Epithelial cell of alveolus of lung (primary cell): ENCODE data around the gene UBE2K.

DNA sequence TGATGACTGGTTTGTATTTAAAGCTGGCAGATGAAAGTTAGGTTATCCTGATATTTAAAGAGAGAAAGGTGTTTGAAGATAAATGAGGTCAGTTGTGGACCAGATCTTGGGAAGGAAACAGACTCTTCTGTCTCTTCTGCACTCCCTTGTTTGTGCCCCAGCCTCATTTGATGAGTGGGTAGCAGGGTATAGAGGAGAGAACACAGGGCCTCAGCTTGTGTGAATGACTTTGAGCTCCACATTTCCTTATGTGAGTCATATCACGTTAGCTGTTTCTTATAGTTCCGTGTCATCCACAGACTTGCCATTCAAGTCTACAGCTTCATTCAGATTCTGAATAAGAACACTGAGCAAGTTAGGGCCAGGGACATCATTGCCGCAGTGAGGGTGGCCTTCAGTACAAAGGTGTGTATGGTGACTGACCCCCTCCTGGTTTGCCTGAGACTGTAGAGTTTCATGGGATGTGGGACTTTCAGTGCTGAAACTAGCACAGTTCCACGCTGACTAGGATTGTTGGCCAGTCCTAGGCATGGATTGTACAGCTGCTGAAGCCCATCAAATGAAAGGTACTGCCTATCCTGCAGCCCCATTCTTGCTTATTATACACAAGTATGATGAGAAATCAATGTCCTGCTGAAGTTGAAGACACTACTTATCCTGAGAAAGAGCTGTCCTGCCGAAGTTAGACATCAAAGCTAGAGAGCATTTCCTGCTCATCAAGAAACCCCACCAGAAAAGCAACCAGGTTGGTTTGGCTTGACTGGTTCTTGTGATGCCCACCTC is 23.6 kb downstream of the KLF3 start:
- RAMPAGE, long total RNA: no peak
- RRBS: no CpG with 5 or more reads among the region's 5 CpGs

GRCh38 chr4:38762528-38763060 is 20.2 kb downstream of the TLR10 start:
- RAMPAGE, long total RNA: no peak
- RRBS: no CpG with 5 or more reads among the region's 16 CpGs

- RAMPAGE, long total RNA: no peak
- RRBS: no CpG with 5 or more reads among the region's 3 CpGs
Observed at GRCh38 chr4:38802260-38802646, 2.3 kb downstream of the TLR1 start.

DNA sequence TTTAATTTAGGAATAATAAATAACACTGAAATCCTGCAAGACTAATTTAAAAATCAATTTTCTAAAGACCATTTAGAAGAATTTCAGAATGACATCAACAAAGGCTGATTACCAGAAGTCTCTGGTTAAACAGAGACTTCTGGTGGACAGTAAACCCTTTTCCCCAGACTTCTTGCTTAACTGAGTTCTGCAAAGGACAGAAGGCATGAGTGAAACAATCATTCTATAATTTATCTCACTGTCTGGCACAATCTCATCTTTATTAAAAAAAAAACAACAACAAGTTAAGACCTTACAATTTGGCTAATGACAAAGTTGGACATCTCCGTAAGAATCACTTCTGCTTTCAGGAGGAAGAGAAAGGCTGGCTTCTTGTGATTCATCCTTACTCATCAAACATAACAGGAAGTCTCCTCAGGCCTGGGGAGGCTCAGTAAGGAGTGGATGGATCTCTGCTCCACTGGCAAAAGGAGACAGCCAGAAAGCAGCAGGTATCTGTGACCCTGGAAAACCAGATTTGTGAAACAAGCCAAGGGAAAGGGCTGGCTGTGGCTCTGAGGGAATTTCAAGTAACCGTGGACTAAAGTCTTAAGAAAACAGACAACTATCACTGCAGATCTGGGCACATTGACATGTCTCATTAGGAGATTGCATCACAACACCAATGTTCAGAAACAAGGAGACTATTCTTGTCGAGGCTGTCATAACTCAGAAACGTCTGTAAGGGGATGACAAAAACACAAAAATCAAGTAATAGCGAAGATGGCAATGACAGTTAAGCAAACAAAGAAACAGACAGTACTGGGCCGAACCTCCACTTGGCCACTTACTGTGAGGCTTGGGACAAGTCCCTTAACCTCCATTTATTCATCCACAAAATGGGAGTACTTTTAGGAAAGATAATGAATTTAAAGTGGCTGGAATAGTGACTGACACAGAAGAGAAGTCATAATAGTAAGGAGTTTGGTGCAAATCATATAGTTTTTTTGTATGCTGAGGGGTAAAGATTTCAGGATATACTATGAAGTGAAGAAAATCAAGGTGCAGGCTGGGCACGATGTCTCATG is 1.1 kb upstream of the TLR6 start:
- RAMPAGE, long total RNA: no peak
- RRBS: no CpG with 5 or more reads among the region's 7 CpGs

DNA sequence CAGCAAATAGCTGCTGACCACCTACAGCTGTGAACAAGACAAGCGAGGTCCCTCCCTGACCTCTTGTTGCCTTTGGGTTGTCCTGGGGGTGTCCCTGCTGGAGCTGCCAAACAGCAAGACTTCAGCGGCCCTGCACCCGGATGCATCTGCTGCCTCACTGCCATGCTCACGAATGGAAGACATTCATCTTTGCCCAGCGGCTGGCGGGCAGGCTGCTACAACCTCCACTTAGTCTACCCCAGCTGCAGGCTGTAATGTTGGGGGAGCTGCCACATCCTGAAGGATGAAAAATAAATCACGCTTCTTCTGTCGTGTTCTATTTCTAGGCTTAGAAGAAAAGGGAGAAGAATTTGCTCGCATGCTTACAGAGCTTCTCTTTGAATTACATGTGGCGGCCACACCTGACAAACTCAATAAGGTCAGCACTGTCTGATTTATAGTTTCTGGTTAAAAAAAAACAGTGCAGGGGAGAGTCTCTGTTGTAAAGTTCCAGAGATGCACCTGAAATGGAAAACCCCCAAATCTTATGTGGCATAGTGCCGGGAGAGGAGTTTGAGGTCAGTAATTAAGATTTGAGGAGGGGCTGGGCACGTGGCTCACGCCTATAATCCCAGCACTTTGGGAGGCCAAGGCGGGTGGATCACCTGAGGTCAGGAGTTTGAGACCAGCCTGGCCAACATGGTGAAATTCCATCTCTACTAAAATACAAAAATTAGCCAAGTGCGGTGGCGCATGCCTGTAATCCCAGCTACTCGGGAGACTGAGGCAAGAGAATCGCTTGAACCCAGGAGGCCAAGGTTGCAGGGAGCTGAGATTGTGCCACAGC is 61.5 kb downstream of the FAM114A1 start:
- RAMPAGE, long total RNA: no peak
- RRBS: no CpG with 5 or more reads among the region's 18 CpGs

GRCh38 chr4:39181703-39181871 is 742 bp upstream of the WDR19 start:
- RAMPAGE, long total RNA: no peak
- RRBS: no CpG with 5 or more reads among the region's 2 CpGs

DNA sequence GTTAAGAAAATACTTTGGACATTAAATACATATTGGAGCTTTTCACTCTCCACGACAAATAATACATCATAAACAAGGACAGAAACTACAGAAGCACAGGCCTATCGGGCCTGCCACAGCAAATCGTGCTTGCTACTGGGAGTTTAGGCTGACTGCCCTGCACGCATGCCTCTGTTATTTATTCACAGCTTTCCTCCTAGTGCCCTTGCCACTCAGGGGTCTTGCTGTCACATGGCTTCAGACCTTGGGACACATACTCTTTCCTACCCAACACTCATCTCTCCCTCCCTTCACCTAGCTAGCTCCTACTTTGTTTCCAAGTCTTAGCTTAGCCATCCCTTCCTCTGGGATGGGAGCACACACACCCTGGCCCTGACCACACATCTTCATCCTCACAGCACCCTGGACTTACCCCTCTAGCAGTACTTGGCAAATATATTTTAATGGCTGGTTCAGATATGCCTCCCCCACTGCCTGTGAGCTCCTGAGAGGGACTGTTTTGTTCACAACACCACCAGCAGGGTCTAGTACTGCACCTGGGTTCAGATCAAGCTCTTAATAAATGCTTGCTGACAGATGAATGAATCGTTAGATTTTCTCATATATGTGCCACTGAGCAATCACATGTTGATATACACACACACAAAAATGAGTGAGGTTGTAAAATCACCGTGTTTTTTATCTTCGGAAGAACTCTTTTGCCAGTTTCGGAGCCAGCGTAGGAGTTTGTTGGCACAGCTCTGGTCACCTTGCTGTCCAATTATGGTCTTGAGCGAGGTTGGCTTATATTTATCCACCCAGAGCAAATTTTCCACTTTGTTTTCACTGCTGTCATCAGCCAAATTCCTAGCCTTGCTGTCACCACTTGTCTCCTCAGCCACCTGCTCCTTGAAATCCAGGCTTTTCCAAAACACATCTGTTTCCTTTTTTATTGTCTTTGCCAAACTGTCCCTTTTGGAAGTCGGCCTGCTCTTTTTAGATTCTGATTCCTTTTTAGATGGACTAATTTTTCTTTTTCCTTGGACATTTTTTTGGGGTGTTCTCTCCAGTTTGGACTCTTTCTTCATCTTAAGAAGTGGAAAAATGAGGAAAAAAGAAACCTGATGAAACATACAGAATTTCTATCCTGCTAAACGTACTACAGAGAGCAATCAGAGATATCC is 57.8 kb downstream of the RFC1 start:
- RAMPAGE, long total RNA: no peak
- RRBS: no CpG with 5 or more reads among the region's 12 CpGs

GRCh38 chr4:39315299-39315808 is 50.8 kb downstream of the RFC1 start:
- RAMPAGE, long total RNA: no peak
- RRBS: no CpG with 5 or more reads among the region's 4 CpGs

DNA sequence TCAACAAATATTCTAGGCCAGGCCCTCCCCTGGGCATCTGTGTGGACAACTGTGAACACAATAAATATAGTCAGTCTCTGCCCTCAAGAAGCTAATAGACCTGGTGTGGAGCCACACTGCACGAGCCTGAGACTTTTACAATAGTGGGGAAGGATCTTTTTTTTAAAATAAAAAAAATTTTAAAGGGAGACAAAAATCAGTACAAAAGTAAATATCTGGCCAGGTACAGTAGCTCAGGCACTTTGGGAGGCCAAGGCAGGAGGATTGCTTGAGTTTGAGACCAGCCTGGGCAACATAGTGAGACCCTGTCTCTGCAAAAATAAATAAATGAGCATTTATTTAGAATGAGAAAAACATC is 16.9 kb downstream of the KLB start:
- RAMPAGE, long total RNA: no peak
- RRBS: no CpG with 5 or more reads among the region's 1 CpG

DNA sequence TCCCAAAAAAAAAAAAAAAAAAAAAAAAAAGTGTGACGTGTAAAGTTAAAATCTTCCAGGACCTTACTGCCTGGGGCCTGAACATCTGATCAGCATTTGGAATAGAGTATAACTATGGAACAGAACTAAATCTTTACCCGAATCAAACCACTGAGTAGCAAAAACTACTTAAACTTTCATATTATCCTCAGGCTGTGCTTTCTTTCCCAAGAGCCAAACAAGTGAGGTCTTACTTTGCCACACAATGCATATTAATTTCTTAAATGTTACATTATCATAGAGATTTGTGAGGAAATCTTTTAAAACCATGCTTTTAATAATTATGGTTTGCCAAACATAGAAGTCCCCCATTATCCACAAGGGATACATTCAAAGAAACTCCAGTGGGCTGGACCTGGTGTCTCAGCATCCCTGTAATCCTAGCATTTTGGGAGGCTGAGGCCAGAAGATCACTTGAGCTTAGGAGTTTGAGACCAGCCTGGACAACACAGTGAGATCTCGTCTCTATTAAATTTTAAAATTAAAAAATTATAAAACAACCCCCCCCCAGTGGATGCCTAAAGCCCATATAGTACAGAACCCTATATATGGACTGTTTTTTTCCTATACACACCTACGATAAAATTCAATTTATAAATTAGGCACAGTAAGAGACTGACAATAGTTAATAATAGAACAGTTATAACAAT is 2.4 kb downstream of the SMIM14 start:
- RAMPAGE, long total RNA: no peak
- RRBS: no CpG with 5 or more reads among the region's 4 CpGs

DNA sequence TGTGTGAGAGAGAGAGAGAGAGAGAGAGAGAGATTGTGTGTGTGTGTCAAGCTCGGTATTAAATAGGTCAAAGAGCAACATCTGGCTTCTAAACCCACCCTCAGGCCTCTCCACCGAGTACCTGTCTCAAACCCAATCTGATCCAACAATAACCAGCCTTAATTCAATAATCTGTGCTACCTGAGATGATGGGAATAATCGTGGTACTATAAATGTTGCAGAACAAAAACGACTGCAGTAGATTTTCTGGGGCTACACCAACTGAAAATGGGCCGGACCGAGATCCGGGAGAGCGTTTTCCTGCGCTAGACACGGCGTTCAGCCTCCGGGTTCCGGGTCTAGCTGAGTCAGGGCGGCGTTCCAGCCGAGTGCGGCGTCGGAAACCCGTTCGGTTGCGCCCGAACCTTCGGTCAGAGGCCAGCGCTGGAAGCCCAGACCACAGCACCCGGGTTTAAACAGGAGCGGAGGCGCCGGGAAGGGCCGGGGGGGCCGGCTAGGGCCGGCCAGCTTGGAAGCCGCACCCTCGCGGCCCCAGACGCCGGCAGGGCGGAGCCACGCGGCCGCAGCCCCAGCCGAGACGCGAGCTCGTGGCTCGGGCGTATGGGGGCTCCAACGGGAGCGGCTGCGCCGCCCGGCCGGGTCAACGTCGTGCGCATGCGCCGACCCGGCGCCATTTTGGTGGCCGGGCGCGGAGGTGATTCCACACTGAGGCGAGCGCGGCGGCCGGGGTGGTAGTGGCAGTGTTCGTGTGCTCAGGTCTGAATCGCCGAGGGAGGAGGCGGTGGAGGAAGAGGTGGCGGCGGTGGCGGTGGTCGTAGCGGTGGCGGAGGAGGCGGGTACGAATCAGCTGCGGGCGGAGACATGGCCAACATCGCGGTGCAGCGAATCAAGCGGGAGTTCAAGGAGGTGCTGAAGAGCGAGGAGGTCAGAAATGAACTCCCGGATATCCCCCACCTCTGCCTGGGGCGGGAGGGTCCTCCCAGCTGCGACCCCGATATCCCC is at the start of gene UBE2K:
TSS of gene UBE2K (plus strand) at position 670 of the 1,002 bp plus-strand sequence.
- RAMPAGE, long total RNA: start-site peak on the plus strand centred at position 679 of the sequence, 53 bp wide, 497 and 1,259 reads in 2 replicates
- RRBS: 2% methylated on average over 23 of the region's 91 CpGs

DNA sequence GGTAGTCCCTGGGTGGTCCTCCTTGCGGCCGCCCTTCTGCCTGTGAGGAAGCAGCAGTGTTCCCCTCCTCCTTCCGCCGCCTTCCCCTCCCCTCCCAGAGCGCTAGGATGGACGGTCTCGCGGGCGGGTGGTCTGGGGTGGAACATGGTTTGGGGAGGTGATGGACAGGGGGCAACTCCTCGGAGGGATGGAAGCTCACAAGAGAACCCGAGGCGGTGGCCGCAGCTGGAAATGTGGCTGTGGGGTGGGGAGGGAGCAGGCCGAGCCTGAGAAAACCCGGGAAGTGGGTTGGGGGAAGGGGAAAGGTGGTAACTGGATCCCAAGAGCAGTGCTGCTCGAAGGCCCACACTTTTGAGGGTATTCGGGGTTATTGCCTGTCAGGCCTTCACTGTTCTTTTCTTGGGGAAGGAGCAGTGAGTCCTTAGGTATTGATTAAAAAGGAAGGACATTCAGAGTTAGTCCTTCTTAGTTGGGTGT is 571 bp downstream of the UBE2K start:
- RAMPAGE, long total RNA: no peak
- RRBS: no CpG with 5 or more reads among the region's 17 CpGs

- RAMPAGE, long total RNA: no peak
- RRBS: no CpG with 5 or more reads among the region's 8 CpGs
Observed at GRCh38 chr4:39837661-39838321, 139.9 kb downstream of the UBE2K start.

DNA sequence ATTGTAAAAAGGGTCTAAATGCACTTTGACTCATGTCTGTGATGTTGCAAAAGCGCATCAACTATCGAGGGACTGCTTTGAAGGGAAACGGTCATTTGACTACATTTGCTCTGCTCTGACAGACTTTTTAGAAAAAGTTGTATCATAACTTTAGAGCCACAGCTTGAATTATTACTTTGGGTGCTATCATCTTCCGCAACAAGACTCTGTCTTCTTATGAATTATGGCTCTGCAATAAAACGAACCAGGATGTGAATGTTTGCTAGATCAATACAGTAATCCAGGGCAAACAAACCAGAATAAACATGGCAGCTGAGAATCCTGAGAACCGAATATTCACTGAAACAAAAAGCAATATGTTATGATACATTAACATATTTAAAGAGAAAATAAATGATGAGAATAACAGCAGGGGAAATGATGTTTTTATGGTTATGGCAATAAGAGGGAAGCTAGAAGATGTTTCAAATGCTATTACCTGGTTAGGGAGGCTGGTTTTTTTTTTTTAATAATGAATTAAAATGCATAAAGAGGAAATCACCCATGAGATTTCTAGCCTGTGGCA is 5.3 kb upstream of the RHOH start:
- RAMPAGE, long total RNA: no peak
- RRBS: no CpG with 5 or more reads among the region's 6 CpGs

DNA sequence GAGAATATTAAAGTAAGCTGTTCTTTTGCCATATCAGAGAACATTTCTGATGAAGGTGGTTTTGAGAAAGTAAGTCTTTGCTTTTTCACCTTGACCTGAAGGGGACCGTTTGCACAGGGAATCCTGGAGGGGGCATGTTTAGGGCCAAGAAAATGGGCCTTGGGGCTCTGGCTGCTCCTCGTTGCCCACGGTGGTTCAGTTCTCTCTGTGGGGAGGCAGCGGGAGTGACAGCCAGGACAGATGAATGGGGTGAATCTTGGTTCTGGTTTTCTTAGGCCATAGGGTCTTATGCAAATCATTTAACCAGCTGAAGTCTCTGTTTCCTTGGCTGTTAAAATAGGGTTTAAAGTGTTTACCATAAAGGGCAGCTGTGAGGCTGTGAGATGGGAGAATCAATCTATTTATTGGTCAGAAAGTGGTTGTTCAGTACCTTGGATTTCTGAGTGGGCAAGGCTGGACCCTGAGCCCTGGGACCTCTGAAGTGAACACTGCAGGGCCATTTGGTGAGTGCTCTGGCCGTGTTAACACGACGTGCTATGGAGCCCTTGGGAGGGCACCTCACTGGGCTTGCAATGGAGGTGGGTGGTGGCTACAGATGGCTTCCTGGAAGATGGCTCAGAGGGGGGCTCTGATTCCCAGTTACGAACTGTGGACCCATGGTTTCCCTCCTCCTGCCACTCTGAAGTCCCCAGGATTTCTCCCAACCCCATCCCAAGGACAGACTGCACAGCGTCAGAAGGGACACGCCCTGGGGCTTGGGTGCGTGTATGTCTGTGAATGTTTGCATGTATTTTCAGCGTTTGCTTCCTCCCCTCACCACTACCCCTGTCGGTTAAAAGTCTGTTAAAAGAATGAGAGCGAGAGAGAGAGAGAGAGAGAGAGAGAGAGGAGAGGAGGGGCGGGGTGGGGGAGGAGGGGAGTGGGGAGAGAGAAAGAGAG is 3.9 kb upstream of the RHOH start:
- RAMPAGE, long total RNA: no peak
- RRBS: no CpG with 5 or more reads among the region's 15 CpGs

- RAMPAGE, long total RNA: no peak
- RRBS: no CpG with 5 or more reads among the region's 17 CpGs
Observed at GRCh38 chr4:40199892-40200938, 3.4 kb downstream of the RHOH start.

DNA sequence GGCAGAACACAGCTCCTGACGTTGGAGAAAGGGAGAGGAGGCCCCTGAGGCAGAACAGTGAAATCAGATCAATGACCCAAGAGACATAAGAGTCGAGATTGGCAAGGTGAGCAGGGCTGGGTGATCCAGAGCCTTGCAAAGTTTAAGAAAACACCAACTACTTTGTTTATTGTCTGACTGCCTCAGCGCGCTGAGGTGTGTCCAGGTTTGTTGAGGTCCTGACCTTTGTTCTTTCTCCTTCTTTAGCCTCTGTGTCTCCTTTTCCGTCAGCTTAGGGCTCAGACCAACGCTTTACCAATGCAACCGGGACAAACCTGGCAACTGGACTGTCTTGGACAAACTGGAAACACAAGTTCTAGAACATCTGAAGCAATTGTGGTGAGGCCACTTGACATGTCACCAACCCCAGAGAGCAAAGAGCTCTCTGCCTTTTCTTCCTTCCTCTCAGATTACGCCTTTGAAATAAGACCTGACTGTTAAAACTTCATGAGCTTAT is 28.4 kb downstream of the CHRNA9 start:
- RAMPAGE, long total RNA: no peak
- RRBS: no CpG with 5 or more reads among the region's 8 CpGs

DNA sequence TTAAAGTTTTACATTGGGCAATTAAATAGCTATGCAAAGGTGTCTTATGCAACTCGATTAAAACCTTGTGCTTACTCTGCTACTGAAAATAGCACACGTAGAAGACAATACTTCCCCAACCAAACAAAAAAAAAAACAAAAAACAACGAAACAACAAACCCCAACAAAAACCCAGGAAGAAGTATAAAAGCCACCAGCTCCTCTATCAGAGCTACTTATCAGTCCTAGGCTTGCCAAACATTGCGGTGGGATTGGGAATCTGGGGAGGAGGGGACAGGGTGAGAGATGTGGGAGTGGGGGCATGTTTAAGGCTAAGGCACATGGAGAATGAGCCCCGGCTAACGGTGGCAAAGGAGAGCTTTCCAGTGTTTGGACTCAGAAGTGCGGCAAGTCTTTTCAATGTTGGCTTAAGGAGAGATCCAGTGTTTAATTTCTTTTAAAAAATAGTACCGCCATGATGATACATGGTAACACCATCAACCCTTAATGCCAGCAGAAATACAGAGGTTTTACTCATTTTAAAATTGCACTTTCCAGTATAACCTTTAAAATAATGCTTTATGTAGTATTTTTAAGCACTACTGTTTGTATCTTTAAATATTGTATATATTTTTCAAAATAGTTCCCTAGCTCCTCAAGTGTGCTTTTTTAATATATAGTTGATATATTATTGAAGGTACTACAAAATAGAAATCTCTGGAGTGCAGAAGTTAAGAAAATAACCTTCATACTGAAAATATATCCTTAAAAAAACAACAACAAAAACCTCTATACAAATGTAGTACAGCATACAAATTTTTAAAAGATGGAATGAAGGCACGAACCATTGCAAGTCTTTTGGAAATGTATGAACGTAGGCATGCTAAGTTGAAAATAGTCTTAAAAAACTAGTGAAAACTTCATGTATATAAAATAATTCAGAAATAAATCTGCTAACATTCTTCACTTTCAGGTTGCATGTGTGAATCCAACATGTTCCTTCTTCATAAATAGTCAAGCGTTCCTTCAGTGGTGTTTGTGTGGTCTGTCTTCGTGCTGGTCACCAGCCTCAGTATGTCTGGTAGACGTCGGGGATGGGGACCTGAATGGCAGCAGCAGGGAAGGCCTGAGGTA is 90.1 kb downstream of the CHRNA9 start:
- RAMPAGE, long total RNA: no peak
- RRBS: no CpG with 5 or more reads among the region's 14 CpGs

DNA sequence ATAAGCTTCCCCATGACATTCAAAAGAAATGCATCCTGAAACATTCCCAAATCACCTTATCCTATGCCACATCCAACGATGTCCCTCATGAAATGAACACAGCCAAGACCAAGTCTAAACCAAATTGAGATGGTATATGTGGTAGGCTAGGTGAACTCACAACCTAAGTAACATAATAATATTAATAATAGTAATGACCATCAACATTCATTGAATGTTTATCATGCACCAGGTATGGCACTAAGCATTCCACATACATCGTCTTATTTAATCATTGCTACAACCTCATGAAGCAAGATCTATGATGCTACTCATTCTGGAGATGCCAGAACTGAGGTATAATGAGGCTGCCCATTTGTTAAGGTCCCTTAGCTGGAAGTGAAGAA is 137.8 kb downstream of the CHRNA9 start:
- RAMPAGE, long total RNA: no peak
- RRBS: no CpG with 5 or more reads among the region's 2 CpGs

- RAMPAGE, long total RNA: no peak
- RRBS: no CpG with 5 or more reads among the region's 5 CpGs
Observed at GRCh38 chr4:40492664-40493308, 136.9 kb downstream of the RBM47 start.